ENCODE results near the genes CENPVL1, KDM5C and HUWE1.

DNA sequence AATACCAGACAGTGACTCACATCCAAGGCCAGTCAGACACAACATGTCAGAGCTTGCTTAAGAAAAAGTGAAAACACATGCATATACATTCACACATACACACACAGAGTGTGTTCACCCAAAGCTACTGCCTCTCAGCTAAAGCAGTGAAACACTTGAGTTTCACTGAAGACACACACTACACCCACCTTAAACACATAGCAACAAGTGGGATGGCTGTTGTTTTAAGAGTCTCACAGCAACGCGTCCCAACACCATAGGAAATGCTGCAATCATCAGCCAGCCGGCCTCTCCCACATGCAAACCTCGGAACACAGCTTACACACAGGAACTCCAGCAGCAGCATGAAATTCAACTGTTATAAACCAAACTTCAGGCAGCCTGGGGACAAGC is 14.4 kb downstream of the SHROOM4 start:
- PRO-cap: no peak

GRCh38 chrX:51710211-51710738 is at the start of gene CENPVL1:
CENPVL1 (plus strand) TSS chrX:51710512.
- PRO-cap: no peak

DNA sequence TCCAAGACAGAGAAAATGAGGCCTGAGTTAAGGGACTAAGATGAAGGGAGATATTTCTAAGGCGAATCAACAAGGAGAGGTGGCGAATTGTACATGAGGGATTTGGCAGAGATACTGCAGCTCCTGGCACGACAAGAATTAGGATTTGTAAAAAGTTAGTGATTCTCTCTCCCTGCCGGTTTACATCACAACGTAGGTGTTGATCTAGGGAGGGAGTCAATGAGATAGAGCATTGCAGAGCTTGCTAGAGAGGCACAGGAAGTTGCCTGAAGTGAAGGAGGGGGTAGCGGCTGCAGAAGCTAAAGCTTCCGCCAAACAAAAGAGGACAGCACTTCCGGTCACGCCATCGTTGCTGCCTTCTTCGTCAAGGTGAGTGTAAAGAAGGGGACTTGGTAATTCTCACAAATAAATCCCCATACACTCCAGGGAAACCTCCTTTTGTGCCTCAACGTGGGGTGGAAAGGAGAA is 59.5 kb downstream of the GSPT2 start:
- PRO-cap: bidirectional peak, plus-strand start at position 346 of the sequence, minus-strand start at position 147 of the sequence

DNA sequence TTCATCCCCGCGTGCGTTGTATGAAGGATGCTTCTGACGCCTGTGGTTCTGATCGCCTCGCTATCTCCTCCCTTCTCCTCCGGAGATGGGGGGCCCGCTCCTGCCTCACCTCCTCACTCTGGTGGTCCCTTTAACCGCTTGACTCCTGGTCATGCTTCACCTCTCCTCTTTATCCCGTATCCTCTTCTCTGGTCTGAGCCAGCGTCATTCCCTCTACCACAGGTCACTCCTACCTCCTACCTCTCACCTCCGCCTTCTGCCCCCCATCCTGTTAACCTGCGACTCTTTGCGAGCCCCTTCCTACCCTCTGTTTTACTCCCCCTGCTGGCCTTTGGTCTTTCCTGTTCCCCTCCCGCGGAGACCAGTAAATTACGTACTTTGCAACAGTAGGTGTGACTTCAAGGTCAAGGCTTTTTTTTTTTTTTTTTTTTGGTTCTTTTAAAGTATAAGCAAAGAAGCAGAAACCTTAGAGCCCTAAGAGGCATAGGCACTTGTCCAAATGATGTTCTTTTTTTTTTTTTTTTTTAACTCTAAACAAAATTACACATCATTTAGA is 60.1 kb downstream of the GSPT2 start:
- PRO-cap: unidirectional peak, minus-strand start at position 258 of the sequence

- PRO-cap: no peak
Measured at GRCh38 chrX:53080604-53081396, 1.4 kb upstream of the TSPYL2 start.

GRCh38 chrX:53085548-53086422 is 3.6 kb downstream of the TSPYL2 start:
- PRO-cap: no peak

DNA sequence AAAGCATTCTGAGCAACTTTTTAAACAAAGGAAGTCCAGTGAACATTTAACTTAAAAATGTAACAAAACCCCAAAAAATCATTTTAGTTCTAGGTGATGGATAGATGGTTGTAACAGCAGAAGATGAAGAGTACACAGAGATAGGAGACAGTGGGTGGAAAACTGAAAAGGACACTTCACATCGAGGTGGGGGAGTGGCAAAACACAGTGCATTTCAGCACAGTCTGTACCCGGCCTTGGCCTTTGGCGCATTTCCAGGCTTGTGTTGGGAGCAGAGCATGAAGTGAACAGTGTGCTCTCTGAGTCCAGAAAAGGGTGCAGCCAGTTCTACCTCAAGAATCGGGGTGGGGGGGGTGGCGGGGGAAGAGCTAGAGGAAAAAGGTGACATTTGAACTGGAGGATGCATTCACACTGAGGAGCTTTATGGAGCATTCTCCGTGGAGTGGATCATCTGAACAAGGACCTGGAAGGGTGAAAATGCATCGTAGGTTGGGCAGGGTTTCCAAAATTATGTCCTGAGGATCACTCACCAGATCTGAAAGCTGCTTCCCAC is 4.3 kb downstream of the TSPYL2 start:
- PRO-cap: no peak

GRCh38 chrX:53190973-53191461 is 34.0 kb downstream of the KDM5C start:
- PRO-cap: no peak

DNA sequence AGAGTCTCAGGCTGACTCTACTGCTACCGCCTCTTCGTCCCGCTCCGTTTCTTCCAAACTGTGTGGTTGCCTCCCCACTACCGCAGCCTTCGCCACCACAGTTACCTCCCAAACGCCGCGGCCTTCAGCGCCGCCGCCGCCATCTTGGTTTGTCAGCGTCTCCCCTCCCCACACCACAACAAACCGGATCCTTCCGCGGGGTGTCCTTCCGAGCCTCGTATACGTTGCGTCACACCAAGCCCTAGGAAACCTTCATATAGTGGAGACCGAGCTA is at the start of gene KDM5C:
Gene KDM5C, minus strand, starts transcription at position 154 of the 274 bp plus-strand sequence.
- PRO-cap: bidirectional peak, plus-strand start outside the sequence, minus-strand start at position 146 of the sequence

GRCh38 chrX:53290336-53290801 is 30.8 kb downstream of the IQSEC2 start:
- PRO-cap: no peak

GRCh38 chrX:53309393-53309830 is 11.7 kb downstream of the IQSEC2 start:
- PRO-cap: no peak

GRCh38 chrX:53394539-53394928 is 27.9 kb downstream of the SMC1A start:
- PRO-cap: no peak

DNA sequence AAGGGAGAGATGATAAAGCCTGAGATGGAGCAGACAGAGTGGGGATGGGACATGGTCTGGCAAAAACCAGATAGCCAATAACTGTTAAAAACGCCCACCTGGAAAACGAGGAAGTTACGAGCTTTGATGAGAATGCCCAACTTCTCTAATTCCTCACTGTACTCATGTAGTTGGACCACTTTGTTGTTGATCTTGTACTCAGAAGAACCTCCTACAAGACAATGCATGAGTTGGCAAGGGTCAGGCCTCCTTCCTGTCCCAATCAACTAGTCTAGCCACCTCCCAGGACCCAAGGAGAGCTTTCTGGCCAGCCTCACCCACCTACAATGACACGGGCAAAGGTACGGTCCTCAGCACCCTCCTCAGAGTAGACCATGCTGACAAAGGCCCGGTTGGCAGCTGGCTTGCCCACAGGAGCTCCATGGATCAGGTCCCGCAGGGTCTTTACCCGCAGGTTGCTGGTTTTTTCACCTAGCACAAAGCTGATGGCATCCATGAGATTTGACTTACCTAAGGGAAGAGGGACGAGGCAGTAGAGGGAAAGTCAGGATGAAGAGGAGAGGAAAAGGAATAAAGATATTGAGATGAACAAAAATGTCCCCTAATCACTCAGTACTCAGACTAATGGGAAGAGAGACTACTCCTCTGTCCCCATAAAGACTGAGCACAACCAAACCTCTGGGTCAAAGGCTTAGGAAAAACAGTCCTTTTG is 7.6 kb downstream of the SMC1A start:
- PRO-cap: no peak

DNA sequence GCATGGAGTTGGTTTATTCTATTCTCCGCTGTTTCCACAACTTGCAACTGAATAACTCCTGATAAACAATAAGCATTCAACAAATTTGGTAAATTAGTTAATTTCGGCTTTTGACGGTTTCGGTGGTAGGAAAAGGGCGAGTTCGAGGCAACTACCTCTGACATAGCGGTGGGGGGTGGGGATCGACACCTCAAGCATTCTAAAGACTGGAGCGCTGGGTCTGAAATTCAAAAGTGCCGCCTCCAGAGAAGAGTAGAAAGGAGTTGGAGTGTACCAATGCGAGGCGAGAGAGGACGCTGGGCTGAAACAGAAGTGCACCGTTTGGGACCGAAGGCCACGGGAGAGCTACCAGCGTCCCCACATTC is 732 bp downstream of the SMC1A start:
- PRO-cap: no peak

GRCh38 chrX:53685868-53687232 is at the start of gene HUWE1:
HUWE1 (minus strand) TSS chrX:53686719.
- PRO-cap: bidirectional peak, plus-strand start at chrX:53686433, minus-strand start at chrX:53686336; bidirectional peak, plus-strand start at chrX:53686795, minus-strand start at chrX:53686719

GRCh38 chrX:53757199-53757635 is 70.7 kb upstream of the HUWE1 start:
- PRO-cap: no peak

GRCh38 chrX:53831936-53832320 is 145.4 kb upstream of the HUWE1 start:
- PRO-cap: no peak

GRCh38 chrX:54044569-54045574 is 599 bp upstream of the PHF8 start:
- PRO-cap: bidirectional peak, plus-strand start at chrX:54044626, minus-strand start at chrX:54044468; bidirectional peak, plus-strand start at chrX:54044978, minus-strand start at chrX:54044895; bidirectional peak, plus-strand start at chrX:54045042, minus-strand start at chrX:54045136

DNA sequence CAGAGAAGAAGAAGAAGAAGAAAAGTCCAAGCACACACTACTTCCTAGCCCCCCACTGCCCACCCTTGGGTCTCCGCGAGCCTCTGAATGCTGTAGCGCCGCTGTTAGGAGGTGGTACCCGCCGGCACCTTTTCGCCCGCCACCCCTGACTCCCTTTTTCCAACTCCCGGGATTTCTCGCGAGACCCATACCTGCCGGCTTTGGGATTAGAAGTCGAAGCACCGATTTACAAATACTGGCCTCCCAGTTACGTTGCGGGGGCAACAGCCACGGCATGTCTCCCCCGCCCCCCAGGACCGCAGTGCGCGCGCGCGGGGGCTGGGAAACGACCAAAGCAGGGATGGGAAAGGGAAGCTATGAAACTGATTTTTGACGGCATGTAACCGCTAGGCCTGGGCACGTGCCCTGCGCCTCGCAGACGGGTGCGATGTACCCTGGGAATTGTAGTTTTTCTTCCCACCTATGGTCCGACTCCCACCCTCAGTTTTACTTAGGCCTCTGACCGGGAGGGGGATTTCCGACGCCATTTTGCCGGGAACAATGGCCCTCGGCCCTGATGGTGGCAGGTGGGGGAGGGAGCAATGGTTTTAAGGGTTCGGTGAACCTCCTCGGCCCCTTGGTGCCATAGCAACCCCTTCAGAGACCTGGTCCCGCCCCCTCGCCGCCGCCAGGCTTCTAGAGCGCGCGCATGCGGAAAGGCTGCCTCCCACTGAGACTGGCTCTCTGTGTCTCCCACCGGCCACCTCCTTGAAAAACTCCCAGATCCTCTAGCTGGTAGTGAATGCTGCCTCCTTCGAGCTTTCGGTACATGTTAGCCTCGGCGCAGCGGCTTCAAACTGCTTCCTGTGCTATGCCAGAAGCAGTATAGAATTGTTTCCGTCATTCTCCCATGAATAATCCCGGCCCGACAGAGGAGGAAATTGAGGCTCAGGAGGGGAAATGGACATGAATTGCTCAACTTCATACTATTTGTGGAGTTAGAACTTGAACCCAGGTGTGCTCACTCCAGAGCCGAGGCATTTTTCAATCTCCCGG is 81.5 kb upstream of the TSR2 start:
- PRO-cap: bidirectional peak, plus-strand start at position 489 of the sequence, minus-strand start at position 358 of the sequence

- PRO-cap: bidirectional peak, plus-strand start at chrX:54808111, minus-strand start at chrX:54807960
Measured at GRCh38 chrX:54807836-54808007, 177 bp downstream of the MAGED2 start.

Measured in endodermal cell (in vitro differentiated cells).